Temporal lobe (tissue), 2 donors: ENCODE measurements around a stretch of chr15.

- RAMPAGE, long total RNA = no peak
Measured at GRCh38 chr15:98835072-98835700, 172.4 kb downstream of the PGPEP1L start.

DNA sequence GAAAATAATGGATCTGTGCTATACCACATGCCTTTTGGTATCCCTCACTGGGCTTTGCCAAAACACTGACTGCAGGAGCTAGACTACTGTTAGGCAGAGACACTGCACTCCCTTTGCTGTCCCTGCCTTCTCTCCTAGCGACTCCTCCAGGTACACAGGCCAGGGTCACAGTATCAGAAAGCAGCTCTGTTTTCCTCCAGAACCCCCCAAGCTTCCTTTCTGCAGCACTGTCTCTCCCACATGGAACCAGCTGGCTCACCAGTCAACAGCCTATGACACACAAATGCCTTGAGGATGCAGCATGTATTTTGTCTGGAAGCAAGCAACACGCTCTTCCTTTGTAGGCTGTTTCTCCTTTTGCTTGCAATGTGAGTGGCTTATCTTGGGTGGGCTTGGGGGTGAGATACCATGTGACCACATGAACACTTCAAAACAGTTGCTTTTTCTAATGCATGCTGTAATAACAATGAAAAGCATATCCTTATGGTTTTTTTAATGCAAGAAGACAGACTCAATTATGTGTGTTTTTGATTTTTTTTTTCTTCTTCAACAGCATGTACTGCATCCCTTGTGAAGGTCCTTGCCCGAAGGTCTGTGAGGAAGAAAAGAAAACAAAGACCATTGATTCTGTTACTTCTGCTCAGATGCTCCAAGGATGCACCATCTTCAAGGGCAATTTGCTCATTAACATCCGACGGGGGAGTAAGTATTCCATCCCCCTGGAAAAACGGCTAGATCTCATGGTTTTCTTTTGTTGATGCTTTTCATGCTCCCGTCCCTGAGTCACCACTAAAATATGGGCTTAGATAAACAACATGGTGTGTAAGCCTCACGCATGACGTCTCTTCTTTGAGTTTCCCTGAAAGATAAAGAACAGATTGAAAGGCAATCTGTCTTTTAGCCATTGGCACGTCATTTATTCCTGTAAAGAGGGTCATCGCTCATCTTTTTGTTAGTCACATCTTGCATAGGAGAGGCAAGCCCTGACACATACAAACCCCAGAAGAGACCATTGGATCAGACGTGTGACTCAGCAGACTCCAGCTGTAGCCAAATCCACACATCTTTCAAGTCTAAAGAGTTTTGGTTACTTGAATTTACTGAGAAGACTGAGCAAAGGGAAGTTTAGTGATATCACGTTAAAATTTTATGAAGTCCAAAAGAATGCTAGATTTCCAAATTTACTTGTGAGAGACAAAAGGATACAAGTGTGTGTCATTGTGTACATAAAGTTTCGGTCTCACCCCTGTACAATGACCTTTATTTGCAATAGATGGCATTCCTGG lies 110.9 kb downstream of the PGPEP1L start:
- RAMPAGE, long total RNA = no peak

DNA sequence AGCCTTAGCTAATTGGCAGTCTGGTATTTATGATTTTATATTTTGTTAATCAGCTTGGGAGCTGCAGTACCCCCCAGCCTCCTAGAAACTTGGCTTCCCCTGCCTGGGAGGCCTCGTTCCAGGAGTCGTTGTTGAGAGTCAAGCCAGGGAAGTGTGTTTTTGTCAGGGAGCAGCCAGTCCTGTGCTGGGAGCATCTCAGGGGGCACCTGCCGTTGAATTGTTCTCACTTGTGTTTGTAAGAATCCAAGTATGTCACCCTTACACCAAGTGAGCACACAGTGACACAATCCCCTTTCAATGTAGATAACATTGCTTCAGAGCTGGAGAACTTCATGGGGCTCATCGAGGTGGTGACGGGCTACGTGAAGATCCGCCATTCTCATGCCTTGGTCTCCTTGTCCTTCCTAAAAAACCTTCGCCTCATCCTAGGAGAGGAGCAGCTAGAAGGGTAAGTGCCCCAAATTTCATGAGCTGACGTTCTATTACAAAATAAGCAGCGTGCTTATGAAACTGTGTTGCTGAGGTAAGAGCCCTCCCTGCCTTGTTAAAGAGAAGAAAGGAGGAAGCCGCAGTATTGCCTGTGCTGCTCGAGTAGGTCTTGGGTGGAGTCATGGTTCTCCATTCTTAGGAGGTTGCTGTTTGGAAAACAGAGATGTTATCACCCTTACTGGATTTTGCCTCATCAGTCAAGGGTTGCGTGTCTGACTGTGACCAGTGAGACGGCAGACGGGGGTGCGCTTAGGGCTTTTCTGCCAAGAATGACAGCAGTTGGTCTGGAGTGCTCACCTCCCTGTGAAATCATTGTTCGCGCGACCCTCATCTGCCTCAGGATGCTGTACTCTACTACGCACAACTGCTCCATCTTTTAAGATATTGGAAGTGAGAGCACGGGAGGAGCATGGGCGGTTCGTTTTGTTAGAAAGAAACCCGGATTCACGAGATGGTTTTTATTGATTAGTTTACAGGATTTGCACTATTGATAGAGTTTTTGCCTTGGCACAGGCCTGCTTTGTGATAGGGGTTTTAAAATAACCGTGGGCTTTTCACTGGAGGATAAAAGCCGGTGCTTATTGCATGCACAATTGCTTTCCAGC lies 108.1 kb downstream of the PGPEP1L start:
- RAMPAGE, long total RNA = no peak

DNA sequence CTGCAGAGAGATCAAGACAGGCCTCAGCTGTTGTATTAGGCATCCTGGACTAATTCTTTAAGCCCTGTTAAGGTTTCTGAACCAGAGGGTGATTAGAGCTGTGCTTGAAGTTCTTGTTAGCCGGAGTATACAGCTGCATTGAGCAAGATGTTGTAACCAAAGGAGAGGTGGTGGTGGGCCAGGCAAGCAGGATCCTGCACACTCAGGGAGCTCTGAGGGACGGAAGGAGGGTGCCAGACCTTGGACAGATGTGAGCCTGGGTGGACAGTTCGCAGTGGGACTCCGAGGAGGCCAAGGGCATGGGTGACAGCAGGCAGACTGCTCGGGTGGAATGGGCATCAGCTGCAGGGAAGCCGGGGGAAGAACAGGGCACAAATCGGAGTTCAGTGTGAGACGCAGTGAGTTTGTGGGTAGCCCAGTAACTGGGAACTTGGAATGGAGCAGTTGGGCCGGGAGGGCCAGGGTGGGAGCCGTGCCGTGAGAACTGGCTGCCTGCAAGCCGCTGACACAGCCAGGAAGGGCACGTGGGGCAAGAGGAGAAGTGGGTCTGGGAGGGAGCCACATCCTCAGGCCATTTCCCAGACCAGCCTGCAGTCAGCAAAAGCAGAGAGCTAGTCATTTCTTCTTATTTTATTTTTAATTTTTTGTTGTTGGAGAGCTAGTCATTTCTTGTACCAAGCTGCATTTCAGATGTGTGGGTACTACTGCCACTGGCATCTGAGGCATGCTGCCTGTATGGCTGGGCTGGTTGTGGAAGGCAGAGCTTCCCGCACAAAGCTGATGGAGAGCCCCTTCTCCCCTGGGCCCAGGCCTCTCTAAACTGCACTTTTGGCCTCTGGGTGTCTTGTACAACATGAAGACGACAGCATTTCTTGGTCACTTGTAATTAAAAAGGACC lies 61.0 kb downstream of the PGPEP1L start:
- RAMPAGE, long total RNA = no peak

DNA sequence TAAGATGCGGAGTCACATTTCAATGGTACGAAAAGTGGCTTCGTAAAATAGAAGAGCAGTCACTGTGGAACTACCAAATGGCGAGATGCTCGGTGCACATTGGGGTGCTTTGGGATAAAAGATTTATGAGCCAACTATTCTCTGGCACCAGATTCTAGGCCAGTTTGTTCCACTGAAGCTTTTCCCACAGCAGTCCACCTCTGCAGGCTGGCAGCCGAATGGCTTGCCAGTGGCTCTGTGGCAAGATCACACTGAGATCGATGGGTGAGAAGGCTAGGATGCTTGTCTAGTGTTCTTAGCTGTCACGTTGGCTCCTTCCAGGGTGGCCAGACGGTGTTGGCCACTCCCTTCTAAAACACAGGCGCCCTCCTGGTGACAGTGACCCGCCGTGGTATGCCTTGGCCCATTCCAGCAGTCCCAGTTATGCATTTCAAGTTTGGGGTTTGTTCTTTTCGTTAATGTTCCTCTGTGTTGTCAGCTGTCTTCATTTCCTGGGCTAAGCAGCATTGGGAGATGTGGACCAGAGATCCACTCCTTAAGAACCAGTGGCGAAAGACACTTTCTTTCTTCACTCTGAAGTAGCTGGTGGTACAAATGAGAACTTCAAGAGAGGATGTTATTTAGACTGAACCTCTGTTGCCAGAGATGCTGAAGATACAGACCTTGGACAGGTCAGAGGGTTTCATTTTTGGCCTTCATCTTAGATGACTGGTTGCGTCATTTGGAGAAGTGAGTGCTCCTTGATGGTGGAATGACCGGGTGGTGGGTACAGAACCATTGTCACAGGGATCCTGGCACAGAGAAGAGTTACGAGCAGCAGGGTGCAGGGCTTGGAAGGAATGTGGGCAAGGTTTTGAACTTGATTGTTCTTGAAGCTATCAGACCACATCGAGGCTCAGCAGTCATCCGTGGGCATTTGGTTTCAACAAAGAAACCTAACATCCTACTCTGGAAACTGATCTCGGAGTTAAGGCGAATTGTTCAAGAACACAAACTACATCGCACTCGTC lies 45.4 kb downstream of the PGPEP1L start:
- RAMPAGE, long total RNA = no peak

GRCh38 chr15:99114067-99115143 lies 9.5 kb downstream of the SYNM start:
- RAMPAGE, long total RNA = no peak

- RAMPAGE, long total RNA = no peak
Measured at GRCh38 chr15:99131002-99132080, 26.5 kb downstream of the SYNM start.

DNA sequence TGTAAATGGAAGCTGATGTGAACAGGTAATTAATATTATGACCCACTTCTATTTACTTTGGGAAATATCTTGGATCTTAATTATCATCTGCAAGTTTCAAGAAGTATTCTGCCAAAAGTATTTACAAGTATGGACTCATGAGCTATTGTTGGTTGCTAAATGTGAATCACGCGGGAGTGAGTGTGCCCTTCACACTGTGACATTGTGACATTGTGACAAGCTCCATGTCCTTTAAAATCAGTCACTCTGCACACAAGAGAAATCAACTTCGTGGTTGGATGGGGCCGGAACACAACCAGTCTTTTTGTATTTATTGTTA lies 30.2 kb downstream of the SYNM start:
- RAMPAGE, long total RNA = no peak

GRCh38 chr15:99212475-99212967 lies 36.9 kb downstream of the TTC23 start:
- RAMPAGE, long total RNA = no peak

- RAMPAGE, long total RNA = no peak
Measured at GRCh38 chr15:99401097-99401658, 149.9 kb downstream of the LRRC28 start.

GRCh38 chr15:99438236-99438492 lies 127.6 kb upstream of the MEF2A start:
- RAMPAGE, long total RNA = no peak

DNA sequence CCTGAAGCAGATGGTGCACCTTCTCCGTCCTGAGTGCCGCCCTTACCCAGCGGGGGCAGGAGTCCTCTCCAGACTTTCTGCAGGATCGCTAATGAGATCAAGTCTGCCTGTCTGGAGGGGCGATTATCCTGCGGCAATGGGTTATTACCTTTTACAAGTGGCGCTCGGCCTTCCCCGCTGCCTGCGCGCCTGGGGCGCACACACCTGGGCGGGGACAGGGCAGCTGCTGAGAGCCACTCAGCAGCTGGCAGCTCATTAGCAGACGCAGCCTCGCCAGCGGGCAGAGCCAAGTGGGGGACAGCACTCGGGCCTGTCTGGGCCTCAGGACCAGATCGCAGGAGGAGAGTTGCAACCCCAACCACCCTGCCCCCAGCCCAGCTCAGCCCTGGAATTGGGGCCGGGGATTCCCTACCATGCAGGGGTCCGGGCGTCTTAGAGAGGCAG lies 118.9 kb upstream of the MEF2A start:
- RAMPAGE, long total RNA = no peak

DNA sequence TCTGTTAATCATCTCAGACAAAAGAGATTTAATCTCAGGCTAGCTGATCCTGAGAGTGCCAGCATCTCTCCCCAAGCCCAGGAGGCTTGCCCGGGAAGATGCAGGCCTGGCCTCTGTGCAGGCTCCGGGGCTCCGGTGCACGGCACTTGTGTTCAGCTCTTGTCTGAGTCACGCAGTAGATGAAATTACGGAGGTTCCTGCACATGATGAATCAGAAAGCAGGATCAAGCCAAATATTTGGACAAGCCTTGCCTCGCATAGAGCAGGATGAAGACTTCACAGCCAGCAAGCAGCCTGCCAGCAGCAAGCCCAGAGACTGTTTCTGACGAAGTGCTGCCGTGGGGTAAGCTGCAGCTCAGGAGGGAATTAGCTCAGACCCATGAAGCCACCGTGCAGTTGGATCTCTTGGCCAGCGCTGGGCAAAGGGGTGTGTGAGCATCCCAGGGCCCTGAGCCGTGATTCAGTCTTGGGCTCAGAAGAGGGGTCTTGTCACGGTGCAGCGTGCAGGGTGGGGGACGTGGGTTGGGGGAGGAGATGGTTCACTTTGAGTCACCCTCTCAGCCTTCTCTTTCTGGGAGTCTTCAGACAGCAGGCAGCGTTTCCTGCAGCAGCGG lies 89.2 kb upstream of the MEF2A start:
- RAMPAGE, long total RNA = no peak

- RAMPAGE, long total RNA = no peak
Measured at GRCh38 chr15:99658770-99659113, 74.5 kb downstream of the LYSMD4 start.

- RAMPAGE, long total RNA = no peak
Measured at GRCh38 chr15:99703580-99704149, 29.6 kb downstream of the LYSMD4 start.

DNA sequence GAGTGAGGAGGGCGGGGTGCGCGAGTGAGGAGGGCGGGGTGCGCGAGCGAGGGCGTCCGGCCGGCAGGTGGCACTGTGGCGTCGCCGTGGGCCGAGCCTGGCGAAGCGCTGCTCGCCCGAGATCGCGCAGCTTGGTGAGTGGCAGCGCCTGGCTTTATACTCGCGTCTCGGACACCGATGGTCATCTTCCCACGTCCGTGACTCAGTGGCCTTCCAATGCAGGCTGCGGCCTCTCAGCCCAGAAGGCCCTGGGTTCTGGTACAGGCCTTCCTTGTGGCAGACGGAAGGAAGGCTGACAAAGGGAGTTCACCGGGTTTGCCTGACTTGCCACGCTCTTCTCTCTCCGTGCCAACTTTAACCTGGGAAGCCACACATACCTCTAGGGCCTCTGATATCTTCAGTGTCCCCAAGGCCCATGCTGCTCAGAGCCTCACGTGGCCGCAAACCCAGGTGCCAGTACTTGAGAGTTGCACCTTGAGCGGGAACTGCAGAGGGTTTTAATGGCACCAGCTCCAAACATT lies 195.2 kb upstream of the LYSMD4 start:
- RAMPAGE, long total RNA = no peak

GRCh38 chr15:100110738-100111591 lies 230.8 kb downstream of the ADAMTS17 start:
- RAMPAGE, long total RNA = no peak

- RAMPAGE, long total RNA = no peak
Measured at GRCh38 chr15:100113402-100114019, 228.3 kb downstream of the ADAMTS17 start.

DNA sequence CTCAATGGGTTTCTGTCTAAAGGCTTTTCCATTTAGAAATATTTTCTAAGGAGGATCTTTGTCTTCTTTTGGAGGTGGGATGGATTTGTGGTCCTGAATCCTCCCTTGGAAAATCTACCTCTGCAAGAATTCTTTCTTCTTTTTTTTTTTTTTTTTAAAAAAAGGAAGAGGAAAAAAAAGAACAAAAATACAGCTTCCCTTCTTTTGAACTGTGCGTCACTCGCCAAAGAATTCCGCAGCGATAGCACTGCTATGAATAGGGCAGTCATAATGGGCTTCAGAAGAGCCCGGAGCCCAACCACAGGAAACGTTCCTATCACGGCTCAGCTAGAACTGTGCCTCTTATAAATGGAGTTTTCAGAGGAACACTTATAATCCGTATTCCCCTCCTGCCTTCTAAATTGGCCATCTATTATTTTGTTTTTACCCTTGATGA lies 227.7 kb downstream of the ADAMTS17 start:
- RAMPAGE, long total RNA = no peak

DNA sequence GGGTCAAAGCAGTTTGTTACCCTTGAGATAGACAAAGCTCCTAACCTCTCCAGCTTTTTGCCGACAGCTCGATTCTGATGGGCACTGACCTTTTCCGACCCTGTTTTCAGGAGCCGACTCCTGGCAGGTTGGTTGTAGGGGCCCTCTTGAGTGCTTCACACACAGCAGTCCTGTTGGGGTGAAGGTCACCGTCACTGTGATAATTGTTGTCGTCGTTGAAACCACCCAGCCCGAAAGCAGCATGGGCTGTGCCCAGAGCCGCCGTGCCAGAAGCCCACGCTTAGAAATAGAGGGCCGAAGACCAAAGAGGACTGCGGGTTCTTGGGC lies 7.4 kb upstream of the ADAMTS17 start:
- RAMPAGE, long total RNA = no peak